Right cardiac atrium (tissue), 1 donor: ENCODE results near the genes GAREM2, SLC35F6 and CENPA.

- PRO-cap = unidirectional peak, plus-strand start at chr2:25204296; unidirectional peak, plus-strand start at chr2:25204345; unidirectional peak, minus-strand start at chr2:25204629; unidirectional peak, minus-strand start at chr2:25204692
These were observed 35.9 kb upstream of the POMC start for GRCh38 chr2:25204070-25204963.

DNA sequence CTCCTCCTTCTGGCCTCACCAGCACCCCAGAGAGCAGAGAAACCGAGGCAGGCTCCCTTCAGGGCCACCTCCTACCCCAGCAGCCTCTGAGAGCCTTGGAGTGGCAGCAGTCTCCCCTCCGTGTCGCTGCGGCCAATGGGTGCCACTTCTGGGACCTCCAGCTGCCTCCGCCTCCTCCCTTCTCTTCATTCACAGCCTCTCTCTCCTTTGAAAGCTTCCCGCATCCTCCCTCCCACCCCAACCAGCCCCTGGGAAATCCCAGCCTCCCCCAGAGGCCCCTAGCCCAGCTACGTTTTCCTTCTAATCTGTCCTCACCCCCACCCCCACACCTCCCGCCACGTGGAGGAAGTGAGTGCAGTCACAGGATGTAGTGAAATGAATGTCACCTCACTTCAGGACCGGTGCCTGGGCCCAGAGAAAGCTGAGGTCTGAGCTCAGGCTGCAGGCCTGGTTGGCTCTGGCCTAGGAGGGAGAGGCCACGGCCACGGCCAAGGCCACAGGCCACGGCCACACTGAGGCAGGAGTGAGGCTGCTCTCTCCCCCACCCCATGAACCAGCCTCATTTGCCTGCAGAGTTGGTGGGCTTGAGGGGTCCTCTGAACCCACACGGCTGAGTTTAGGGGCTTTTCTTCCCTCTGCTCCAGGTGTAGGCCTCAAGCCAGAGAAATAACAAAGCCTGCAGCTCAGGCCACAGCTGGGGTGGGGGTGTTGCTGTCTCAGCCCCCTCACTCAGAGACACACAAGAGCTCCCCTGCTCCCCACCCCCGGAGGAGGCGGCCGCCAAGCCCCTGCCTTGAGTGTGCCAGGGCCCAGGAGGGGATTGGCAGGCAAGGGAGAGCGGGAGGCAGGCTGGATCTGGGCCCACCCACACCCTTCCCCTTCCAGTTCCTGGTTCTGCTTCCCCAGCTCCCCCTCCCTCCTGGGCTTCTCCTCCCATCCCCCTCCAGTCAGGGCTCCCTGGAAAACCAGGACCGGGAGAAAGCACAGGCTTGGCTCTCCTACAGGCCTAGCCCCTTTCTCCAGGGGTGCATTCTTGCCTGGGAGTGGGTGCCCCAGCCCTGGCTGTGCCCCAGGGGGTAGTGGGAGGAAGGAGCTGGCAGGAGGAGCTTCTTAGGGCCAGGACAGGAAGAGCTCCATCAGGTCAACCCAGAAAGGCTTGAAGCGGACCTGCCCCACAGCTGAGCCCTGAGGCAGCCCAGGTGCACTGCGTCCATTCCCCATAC lies 27.1 kb downstream of the DNMT3A start:
- PRO-cap = no peak

DNA sequence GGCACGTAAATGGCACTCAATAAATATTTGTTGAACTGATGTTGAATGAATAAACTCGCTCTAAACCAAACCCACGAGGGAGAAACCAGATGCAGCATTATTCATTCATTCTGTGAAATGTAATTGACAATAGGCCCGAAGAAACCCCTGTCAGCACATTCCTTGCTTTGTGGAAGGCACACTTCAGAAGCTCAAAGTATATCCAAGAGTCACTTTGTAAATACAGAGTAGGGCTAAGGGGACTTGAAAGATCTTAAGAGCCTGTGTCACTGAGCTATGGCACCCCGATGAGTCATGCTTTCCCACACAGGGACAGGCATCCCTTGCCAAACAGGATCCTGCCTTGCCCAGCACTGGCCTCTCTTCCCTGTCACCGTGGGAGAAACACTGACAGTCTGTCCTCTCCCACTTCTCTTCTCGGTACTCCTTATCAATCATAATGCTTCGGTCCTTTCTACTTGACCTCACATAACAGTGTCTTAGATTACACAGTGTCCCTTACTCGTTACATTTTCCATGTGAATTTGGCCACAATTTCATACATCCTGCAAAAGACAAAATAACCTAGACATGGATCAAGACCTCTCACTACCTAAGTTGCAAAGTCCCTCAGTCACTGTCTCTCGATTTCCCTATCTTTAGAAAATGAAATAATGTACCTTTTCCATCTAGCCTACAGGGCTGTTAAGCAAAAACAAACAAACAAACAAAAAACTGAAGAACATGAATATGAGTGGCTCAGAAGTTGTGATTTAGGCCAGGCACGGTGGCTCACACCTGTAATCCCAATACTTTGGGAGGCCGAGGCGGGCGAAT lies 21.3 kb upstream of the RAB10 start:
- PRO-cap = no peak

DNA sequence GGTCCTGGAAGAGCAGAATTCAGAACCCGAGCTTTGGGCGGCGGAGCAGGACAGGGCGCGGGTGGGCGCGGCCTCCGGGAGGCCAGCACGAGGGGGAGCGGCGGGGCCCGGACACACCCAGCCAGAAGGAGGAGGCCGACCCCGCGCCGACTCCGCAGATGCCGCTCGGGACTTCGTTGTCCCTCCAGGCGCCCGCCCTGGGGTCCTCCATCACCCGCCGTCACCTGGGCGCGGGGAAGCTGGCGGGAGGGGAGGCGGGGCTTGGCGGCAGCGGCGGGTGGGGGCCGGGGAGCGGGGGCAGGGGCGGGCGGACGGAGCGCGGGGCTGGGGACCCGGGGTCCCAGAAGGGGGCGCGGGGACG lies 387 bp upstream of the GAREM2 start:
- PRO-cap = no peak

- PRO-cap = unidirectional peak, plus-strand start at chr2:26173099
These were observed at the start of gene GAREM2 for GRCh38 chr2:26172882-26173802. Gene GAREM2 (plus strand): TSS chr2:26173088.

- PRO-cap = bidirectional peak, plus-strand start at chr2:26178926, minus-strand start at chr2:26178873
These were observed 5.9 kb downstream of the GAREM2 start for GRCh38 chr2:26178445-26179514.

DNA sequence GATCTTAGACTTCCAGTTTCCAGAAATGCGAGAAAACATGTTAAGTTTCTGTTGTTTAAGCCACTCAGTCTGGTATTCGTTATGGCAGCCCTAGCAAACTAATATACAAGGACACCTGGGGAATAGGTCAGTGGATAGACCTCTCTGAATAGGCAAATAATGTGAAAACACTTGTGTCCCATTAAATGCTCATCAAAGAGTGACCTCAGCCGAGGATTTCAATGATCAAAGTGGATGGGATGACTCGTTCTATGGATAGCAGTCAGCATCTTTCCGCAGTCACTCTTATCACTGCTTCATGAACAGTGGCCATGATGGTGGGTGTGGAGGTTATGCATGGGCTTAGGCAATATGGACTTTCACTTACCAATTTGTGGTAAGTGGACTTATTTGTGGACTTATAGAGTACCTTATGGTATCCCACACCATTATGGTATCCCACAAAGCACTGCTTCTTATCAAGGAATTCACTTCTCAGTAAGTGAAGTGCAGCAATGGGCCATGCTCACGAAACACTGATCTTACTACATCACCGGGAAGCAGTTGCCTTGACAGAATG lies 22.1 kb downstream of the HADHA start:
- PRO-cap = no peak

- PRO-cap = no peak
These were observed 47.7 kb upstream of the SELENOI start for GRCh38 chr2:26298103-26298834.

- PRO-cap = no peak
These were observed 31.5 kb upstream of the SELENOI start for GRCh38 chr2:26314468-26314887.

DNA sequence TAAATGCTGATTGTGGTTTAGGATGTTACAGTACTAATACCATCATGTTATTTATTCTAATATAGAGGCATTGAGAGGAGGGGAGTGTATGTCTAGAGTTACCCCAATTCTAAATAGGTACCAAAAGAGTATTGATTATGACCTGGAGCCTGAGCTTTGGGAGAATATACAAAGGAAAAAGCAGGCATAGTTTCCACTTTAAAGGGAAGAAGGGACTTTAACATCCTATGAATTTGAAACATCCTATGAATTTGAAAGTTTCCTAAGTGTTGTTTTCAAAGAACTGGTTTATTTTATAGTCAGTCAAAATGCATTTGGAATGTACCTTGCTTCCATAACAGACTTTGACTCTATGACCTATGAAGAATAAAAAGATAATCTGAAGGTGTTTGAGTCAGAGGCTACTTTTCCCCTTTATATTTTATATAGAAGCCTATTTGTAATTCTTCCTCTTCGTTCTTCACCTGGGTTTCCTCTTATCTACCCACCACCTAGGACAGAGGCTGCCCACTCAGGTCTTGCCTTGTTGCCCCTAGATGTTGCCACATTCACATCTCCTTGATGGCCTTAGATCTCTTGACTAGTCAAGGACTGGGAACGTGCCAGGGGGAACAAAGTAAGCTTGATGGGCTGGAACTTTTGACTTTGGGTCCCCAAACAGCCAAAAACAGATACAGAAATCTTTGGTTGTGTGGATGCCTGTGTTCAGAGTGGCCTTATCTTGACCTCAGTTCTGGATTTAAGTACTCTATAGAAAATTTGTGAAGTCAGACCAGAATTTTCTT lies 9.5 kb upstream of the DRC1 start:
- PRO-cap = no peak

GRCh38 chr2:26411313-26412027 lies 9.8 kb downstream of the DRC1 start:
- PRO-cap = no peak

- PRO-cap = no peak
These were observed 61.8 kb downstream of the DRC1 start for GRCh38 chr2:26463518-26463987.

GRCh38 chr2:26598684-26599344 lies 36.4 kb downstream of the FAM166C start:
- PRO-cap = no peak

DNA sequence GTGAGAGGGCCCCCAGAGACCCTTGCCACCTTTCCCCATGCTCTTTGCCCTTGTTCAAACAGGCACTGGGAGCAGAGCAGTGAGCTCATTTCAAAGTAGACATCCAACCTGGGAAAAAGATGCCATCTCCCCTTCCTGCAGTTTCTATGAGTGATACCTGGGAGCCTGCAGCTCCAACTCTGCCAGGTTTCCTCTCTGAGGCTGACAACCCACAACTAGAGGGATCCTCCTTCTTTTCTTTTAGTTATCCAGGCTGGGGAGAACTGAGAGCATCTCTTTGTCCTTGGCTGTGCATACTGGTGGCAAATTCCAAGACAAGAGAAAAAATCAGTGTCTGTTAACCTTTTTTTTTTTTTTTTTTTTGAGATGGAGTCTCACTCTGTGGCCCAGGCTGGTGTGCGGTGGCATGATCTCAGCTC lies 27.6 kb upstream of the SLC35F6 start:
- PRO-cap = no peak

DNA sequence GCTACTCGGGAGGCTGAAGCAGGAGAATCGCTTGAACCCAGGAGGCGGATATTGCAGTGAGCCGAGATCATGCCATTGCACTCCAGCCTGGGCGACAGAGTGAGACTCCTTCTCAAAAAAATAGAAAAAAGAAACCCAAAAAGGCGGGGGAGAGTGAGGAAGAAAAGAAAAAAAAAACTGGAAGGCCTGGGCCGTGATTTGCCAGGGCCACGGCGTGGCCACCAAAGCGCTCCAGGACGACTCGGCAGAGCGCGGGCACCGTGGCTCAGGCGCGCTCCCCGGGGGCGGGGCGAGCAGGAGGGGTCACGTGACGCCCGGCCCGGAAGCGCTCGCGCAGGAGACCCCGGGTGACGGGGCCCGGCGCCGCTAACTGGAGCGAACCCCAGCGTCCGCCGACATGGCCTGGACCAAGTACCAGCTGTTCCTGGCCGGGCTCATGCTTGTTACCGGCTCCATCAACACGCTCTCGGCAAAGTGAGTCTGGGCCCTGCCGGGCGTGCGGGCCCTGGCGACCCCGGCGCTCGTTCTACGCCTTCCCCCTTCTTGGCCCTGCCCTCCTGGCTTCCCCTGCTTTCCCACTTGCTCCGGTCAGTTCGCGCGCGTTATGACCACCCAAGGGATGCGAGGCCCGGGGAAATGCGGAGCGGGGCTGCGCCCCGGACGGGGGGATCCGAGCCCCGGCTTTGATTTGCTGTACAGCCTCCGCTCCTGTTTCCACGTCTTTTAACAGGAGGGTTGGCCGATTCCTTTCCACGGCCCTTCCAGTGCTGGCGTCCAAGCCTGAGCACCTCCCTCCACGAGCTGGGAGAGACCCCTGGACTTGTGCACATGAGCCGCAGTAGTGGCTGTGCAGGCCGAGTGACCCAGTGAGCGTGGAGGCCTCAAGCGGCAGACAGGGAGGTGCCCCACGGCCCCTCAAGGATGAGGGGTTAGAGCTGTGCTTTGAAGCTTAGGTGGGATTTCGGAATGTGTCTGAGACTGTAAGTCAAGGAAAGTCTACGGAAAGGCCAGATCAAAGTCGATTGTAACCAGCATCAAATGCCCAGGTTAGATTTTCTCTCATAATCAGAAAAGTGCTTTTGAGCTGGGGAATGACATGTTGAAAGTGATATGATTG lies at the start of gene SLC35F6:
Gene SLC35F6 (plus strand): TSS at position 332 of the 1,117 bp plus-strand sequence.
- PRO-cap = bidirectional peak, plus-strand start at position 336 of the sequence, minus-strand start at position 243 of the sequence

GRCh38 chr2:26768957-26769970 lies 5.2 kb downstream of the SLC35F6 start:
- PRO-cap = no peak

GRCh38 chr2:26785037-26786288 lies at the start of gene CENPA:
Gene CENPA (plus strand): TSS chr2:26786056.
- PRO-cap = no peak

DNA sequence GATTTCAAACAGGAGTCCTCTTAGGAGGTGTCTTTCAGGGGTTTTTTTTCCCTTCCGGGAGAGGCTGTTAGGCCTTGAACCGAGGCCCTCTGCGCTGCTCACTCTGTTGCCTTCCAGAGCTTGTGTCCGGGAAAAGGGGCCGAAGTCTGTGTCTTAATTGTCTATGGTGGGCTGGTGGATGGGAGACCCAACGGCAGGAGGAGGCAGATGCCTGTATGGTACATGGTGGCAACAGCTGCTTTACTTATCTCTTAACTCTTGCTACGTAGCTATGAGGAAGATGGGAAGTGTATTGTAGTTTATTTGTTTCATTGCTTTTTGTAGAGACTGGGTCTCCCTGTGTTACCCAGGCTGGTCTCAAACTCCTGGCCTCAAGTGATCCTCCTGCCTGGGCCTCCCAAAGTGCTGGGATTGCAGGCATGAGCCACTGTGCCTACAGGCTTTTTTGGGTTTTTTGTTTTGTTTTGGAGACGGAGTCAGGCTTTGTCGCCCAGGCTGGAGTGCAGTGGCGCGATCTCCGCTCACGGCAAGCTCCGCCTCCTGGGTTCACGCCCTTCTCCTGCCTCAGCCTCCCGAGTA lies 1.0 kb downstream of the CENPA start:
- PRO-cap = no peak

DNA sequence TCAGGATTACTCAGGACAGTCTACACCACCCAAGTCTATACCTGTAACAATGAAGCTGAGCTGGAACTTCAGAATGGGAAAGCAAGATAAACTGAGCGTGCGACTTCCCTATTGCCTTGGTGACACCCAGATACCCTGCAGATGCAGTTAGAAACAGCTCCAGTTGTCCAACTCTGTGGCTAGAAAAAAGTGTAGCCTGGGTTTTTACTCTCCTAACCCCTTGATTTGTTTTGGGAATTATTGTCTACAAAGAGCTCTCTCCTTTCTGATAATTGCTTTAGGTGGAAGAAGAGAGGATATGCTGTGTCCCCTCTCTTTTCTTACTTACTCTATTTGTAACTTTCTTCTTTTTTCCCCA lies 2.2 kb upstream of the MAPRE3 start:
- PRO-cap = no peak

DNA sequence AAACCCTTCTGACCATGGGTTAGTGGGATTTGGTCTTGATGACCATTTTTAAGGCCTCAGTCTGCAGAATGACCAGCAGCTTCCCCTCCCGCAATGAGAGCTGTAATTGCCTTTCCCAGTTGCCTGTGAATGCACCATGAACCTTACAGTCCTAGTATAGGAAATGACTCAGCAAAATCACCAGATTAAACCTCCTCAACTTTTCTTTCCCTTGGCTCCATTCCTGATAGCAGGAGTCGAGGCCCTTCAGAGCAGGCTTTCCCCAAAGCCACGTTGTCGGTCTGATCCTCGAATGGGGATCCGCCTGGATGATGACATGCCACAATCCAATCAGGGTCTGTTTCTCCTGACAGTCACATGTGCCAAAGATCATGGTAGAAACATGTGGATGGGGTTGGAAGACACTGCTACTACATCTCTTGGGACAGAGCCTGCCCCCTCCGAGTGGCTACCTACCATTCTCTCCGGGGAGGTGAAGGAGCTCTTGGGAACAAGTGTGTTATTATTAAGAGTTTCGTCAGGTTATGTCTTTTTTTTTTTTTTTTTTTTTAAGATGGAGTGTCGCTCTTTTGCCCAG lies 16.8 kb upstream of the TMEM214 start:
- PRO-cap = no peak